Heart (tissue), 3 donors: ENCODE results near the gene MIGA1.

DNA sequence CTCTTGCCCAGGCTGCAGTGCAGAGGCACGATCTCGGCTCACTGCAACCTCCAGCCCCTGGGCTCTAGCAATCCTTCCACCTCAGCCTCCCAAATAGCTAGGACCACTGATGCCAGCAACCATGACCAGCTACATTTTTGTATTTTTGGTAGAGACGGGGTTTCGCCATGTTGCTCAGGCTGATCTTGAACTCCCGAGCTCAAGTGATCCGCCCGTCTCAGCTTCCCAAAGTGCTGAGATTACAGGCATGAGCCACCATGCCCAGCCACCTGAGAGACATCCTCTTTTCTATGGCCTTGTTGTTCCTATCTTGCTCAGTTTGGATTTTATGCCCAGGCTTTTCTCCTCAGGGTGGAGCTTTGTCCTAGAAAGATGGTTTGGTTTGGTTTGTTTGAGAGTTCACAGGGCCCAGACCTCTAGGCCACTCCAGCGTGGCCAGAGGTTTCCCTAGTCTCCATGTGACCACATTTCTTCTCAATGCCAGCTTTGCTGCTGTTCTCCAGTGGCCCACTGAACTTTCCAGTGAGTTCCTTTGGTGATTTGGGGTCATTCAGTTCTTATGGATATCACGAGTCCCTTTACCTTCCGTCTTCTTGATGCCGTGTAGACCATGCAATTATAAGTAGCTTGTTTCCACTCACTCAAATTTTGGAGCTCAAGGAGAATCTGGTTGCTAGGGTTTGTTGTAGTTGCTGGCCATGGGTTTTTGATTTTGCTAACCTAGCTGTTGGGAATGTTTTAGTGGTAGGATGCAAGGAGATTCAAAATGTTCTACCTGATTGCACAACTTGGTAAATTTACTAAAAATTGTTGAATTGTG, 92.6 kb upstream of the SERBP1 start:
- RAMPAGE, long total RNA, 2 experiments, result no peak in any of the 2 experiments

DNA sequence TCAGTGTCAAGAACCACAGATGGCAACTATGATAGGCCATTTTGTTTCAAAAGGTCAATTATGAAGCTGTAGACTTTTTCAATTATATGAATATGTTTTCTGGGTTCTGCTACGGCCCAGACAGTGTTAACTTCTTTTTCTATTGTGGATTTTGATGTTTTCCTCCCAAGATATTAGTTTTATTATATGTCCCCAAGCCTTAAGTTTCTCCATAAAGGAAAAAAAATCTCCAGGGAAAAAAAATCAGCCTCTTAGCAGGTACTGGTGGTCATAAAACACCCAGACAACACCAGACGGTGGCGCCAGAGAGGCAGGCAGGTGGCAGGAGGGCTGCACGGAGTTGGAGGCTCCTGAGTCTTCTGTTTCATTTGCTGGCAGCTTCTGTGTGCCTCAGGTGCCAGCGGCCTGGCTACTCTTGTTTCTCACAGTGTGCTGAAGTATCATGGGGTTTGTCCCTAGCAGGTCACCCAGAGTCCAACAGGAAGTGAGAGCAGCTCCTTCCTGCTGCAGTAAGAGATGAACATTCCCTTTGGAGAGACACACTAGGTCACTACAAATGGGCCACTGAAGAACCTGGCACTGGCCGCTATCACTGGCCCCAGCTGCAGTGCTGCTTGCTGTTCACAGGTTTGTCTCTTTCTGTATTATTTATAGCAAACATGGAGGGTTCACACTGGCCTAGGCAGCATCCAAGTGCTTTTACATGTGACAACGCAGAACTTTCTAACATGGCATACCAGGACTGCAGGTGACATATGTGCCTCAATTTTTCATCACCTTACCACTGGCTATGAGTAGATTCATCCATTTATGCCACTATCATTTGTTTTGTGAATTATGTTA, 123.2 kb upstream of the GADD45A start:
- RAMPAGE, long total RNA, 2 experiments, result no peak in any of the 2 experiments

GRCh38 chr1:67572234-67573384, 112.4 kb upstream of the GADD45A start:
- RAMPAGE, long total RNA, 2 experiments, result no peak in any of the 2 experiments

GRCh38 chr1:67635367-67635950, 49.5 kb upstream of the GADD45A start:
- RAMPAGE, long total RNA, 2 experiments, result no peak in any of the 2 experiments

DNA sequence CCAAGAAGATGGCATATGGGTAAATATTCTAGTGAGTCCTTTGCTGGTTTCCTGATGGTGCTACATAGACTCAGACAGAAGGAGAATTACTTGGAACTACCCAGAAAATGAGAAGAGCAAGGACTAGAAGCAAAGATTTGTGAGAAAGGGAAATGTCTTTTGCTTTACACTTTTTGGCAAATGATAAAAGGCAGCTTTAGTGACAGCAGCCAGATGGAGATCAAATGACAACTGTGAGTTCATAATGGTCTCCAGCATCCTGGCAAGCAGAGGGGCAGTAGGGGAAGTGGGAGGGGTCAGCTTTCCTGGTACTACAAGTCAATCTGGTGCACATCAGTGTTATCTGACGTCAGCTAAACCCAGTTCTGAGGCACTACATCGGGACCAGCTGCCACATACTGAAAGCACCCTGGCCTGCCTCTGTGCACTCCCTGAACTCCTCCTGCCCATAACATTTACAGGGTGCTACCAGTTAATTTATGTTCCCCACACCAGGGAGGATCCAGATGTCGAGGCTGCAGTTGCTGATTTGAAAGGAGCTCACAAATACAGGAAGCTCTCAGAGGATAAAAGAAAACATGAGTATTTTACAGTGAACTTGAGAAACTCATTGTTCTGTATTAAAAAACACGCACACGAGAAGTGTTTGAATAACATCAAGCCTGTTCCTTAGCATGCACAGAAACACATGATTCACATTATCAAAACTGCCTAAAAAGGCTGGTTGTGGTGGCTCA, 10.4 kb upstream of the GADD45A start:
- RAMPAGE, long total RNA, 2 experiments, result no peak in any of the 2 experiments

DNA sequence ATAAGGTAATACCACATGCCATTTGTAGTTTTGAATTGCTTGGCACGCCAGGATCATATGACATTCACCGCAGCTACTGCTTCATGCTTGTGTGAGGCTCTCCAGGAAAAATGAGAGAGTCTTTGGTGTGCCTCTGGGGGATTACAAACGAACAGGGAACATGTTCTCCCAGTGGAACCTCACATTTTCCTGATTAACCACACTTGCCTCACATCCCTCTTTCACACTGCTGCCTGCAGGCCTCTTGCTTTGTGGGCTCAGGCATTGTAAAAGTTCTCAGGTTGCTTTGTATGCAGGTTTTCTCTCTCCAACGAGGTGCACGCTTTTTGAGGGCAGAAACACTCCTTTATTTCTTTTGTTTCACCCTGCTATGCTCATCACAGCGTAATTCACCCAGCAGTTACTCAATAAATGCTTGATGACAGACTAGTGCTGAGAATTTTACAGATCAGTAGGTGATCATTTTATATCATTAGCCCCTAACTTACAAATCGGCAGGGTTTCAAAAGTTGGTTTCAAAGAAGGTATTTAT, 65.2 kb downstream of the GADD45A start:
- RAMPAGE, long total RNA, 2 experiments, result no peak in any of the 2 experiments

GRCh38 chr1:68231376-68231665, 1.0 kb downstream of the WLS start:
- RAMPAGE, long total RNA, 2 experiments, result no peak in any of the 2 experiments

DNA sequence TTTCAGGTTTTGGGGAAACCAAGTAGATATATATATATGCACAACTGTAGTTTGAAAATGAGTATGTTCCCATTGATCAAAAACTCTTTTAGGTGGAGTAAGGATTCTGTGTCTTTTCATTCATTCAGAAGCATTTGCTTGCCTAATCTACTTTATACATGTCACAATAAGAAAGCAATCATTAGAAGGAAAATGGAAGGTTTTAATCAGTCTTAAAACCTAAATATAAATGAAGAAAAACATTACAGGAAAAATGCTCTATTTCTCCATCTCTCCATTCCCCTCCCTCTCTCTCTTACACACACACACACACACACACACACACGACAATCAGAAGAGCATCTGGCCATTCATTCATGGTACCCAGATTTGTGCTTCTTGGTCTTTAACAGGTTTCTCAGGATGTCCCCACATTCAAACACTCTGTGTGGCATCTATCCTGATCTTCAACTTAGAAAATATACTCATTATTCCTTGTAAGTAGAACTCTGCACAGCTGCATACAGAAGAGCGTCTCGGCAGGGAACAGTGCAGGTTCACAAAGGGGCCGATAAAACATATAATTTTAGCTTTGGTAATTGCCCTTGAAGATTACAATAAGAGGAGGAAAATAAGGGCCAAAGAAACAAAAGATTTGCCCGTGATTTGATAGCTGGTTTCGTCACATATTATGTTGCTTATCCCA, 801 bp downstream of the LRRC40 start:
- RAMPAGE, long total RNA, 2 experiments, result no peak in any of the 2 experiments

- RAMPAGE, long total RNA, 2 experiments, result no peak in any of the 2 experiments
Measured at GRCh38 chr1:70234237-70235043, 13.3 kb downstream of the SRSF11 start.

DNA sequence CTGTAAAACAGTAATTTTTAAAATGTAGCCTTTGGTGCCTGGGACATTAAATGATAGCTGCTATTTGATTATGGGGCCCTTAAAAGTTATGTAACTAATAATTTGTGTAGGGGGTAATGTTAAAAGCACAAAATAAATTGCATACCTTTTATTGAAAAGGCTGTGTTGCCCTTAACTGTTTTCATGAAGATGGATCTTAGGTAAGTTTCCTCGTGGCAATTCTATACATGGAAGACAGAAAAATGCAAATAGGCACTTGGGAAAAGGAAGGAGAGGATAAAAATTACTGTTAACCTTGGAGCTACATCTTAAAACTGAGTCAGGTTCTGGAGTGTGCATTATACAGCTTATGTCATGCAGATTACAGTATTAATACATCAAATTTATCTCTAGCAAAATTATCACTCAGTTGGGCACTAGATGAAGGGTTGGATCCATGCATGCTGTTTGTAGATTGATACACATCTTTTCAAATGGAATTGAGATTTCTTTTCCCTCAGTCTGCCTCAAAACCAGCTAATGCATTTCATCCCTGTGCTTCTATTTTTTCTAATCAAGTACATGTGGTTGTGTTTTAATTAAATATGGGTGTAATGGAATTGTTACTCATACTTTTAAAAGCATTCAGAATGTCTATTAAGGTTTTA, 32.6 kb downstream of the SRSF11 start:
- RAMPAGE, long total RNA, 2 experiments, result no peak in any of the 2 experiments

- RAMPAGE, long total RNA, 2 experiments, result no peak in any of the 2 experiments
Measured at GRCh38 chr1:70410493-70411148, 447 bp upstream of the CTH start.

DNA sequence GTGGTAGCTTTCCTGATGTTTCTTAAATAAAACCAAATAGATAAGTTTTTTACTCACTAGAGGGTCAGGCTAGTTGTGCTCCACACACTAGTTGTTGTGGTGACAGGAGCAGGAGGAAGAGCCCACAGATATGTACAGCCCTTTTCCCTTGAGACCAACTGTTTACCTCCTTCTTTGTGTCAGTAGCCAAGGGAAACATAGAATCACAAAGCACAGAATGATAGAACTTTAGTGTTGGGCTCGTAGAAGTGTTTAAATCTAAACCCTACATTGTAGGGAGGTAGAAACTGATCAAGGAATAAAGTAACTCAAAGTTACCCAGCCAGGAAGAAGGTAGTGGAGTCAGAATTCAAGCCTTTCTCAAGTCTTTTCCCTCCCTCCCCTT, 309.1 kb downstream of the CTH start:
- RAMPAGE, long total RNA, 2 experiments, result no peak in any of the 2 experiments

DNA sequence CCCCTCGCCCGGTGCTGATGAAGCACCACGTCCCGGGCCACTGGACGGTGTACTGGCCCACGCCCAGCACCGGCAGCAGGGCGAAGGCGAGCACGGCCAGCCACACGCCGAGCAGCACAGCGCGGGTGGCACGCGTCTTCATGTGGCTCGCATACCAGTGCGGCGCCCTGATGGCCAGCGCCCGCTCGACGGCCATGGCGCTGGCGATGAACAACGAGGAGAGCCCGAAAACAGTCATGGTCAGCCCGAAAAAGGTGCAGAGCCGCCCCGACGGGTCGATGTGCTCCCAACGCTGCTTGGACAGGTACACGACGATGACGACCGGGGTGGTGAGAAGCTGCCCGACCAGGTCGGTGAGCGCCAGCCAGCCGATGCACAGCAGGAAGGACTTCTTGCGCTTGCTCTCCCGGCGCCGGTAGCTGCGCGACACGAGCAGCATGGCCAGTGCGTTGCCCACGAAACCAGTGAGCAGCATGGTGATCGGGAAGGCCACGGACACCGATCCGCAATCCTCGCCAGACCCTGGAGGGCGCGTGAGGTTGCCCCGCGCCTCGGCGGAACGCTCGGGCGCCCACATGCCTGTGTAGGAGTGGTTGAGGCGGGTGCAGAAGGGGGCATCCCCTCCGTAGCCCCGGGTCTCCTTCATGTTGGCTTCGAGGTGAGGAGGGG, 550 bp downstream of the PTGER3 start:
- RAMPAGE, long total RNA, 2 experiments, result no peak in any of the 2 experiments

DNA sequence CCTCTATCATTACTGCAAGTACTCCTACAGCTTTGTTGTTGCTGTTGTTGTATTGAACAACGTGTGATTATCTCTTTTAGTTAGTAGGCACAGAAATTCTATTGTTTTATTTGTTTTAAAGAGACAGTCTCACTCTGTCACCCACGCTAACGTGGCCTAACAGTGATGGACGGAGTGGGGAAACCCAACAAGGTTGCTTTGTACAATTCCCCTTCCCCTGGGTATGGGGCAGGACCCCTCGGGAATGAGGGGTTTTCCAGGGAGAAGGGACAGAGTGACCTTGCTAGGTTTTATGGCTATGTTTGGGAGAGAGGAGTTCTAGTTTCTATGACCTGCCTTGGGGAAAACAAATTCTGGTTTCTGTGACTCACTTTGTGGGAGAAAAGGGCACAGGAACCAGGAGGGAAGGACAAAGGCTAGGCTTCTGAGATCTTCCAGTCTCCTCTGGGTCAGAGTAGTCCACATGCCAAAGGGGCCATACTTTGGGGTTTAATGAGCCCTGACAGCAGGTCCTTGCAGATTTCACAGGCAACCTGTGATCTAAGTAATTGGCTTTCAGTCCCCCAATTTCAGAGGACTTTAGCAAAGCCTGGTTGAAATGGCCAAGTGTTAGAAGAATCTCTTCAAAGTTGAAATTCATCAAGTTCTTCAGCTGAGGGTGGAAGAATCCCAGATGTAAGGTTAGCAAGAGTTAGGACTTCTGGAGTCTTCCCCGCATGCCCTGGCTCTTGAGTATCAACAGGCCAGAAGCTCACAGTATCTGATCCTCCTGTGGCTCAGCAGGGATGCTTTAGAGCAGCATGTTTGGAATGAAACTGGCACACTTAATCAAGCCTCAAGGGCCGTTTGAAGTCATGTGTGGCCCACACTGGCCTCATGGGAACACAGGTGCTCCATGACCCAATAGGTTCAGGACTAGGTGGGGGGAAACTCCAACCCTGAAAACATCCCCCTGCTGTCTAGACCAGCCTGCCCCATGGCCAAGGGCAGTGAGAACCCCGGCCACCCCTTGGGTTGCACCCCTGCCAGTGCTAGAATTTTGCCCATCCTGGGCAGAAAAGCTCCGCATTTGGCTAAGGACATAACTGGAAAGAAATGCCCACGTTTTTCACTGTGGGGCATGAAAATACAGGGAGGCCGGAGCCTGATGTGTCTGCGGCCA, 5.7 kb upstream of the PTGER3 start:
- RAMPAGE, long total RNA, 2 experiments, result no peak in any of the 2 experiments

DNA sequence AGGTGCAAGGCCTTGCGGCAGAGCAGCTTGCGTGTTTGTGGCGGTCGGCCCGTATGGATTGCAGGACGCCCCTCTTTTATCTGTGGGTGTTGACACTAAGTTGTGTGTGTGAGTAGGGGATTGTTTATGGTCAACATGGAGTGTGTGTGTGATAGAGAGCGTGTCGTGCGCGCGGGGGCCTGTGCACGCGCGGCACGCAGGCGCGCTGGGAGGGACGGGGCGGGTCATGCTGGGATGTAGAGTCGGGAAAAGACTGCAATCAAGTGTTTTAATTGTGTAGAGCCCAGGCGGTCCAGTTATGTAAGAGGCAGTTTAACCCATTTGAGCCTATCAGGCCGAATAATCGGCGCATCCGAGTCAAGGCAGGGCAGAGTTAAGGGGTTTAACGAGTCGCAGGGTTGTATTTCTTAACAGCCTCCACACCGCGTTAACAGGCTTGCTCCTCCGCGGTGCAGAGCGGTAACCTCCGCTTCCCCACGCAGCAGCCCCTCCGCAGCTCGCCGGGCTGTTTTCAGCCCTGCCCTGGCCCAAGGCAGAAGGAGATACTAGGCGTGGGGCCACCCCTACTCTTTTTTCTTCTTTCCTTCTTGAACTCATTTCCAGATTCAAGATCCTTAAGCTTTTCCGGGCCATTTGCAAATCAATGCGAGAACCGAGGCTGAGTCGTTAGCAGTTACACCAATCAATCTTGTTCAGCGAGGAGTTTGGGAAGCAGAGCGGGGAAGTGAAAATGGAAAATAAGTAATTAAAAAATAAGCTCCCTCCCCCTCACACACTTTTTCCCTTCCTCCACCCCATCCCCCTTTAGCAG, 1.4 kb upstream of the NEGR1 start:
- RAMPAGE, long total RNA, 2 experiments, result no peak in any of the 2 experiments

GRCh38 chr1:75615877-75616922, 5.3 kb upstream of the SLC44A5 start:
- RAMPAGE, long total RNA, 2 experiments, result no peak in any of the 2 experiments

- RAMPAGE, long total RNA, 2 experiments, result no peak in any of the 2 experiments
Measured at GRCh38 chr1:76119230-76119529, 44.6 kb downstream of the ST6GALNAC3 start.

DNA sequence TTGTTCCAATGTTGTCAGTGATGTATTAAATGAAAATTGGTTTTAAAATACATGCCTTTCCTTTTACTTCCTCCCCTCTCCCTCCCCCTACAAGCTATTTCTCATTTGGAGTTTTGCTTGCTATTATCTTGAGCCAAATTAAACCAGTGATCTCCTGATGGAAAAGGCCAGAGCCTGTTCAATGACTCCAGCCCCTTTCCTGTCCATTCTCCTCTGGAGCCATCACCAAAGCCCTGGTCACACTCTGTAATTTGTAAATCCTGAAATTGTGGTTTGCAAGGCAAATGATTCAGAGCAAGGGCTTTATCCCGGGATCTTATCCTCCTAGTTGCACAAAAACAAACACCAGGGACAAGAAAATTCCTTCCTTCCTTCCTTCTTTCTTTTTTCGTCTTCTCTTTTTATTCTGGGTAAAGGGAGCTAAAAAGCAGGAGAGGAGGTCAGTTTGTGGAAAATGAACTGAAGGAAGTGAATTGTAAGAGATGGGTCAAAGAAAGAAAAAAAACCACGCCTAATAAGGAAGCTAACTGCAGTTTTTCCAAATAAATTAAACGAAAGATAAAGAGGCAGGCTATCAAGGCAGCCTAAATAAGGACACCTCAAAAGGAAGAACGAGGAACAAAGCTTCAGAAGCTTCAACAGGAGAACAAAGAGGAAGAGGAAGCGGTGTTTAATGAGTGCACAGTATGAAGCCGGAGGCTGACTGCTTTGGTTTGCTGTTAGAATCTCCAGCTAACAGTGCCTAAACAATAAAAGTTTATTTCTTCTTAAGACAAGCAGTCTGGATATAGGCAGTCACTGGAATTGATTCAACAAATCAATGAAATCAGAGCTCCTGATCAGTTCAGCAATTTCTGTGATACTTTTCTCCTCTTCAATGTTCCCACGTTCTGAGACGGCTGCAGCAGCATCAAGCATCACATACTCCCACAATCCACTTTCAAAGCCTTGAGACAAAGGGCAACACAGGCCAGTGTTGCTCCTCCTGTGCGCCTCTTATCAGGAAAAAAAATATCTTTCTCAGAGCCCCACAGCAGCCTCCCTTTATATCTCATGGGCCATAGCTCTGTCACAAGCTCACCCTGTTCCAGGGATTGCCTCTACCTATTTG, 365.9 kb upstream of the ST6GALNAC5 start:
- RAMPAGE, long total RNA, 2 experiments, result no peak in any of the 2 experiments

DNA sequence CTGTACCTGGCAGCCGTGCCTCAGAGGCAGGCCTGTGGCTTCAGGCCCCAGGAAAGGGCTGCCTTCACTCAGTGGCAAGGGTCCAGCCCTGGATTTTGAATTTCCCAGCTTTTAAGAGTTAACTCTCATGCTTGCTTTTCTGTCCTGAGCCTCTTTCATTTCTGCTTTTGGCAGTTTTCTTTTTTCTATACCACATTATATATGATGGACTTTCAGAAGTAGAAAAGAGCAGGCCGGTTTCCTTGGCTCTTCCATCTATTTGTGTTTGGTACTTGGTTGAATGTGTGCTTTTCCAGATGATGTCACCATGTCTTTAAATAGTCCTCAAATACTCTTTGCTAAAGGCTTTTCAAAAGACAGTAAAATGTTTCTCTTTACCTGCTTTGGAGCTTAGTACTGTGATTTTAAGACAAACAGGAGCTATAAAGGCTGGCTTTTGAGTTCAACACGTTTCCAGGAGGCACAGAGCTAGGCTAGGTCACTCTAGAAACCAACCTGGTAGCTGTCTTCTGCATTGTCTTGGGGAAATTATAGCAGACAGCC, 186.7 kb downstream of the AK5 start:
- RAMPAGE, long total RNA, 2 experiments, result no peak in any of the 2 experiments

GRCh38 chr1:77779360-77780743, at the start of gene MIGA1:
TSS of gene MIGA1 (plus strand) at chr1:77779649.
- RAMPAGE, long total RNA, 2 experiments, result start-site peak on the plus strand in 2 of 2 experiments, at chr1:77779645-77779686 at its widest, 222 to 574 reads per replicate